ENCODE measurements around the genes HOXB5 and PRAC1.

GRCh38 chr17:48441204-48441890 lies 11.3 kb upstream of the SKAP1 start:
- PRO-cap, result no peak
- RAMPAGE, long total RNA, 2 experiments, result no peak in any of the 2 experiments

GRCh38 chr17:48456502-48456986 lies 26.5 kb upstream of the SKAP1 start:
- PRO-cap, result no peak
- RAMPAGE, long total RNA, 2 experiments, result no peak in any of the 2 experiments

- PRO-cap, result no peak
- RAMPAGE, long total RNA, 2 experiments, result no peak in any of the 2 experiments
Measured at GRCh38 chr17:48542072-48542890, 2.6 kb downstream of the HOXB2 start.

DNA sequence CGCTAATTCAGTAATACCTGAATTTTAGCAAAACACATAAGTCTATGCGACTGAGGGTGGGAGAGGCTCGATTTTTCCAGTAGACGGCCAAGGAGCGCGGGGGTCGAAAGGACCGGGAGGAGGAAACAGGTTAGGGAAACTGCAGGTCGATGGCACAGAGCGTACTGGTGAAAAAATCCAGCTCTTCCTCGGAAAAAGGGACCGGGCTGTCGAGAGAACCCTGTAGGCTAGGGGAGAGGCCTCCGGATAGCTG lies 2.0 kb downstream of the HOXB2 start:
- PRO-cap, result no peak
- RAMPAGE, long total RNA, 2 experiments, result no peak in any of the 2 experiments

- PRO-cap, result no peak
- RAMPAGE, long total RNA, 2 experiments, result no peak in any of the 2 experiments
Measured at GRCh38 chr17:48558456-48558899, 13.6 kb upstream of the HOXB2 start.

- PRO-cap, result no peak
- RAMPAGE, long total RNA, 2 experiments, result no peak in any of the 2 experiments
Measured at GRCh38 chr17:48567549-48568184, 10.5 kb downstream of the HOXB4 start.

- PRO-cap, result no peak
- RAMPAGE, long total RNA, 2 experiments, result no peak in any of the 2 experiments
Measured at GRCh38 chr17:48570342-48570560, 7.9 kb downstream of the HOXB4 start.

- PRO-cap, result no peak
- RAMPAGE, long total RNA, 2 experiments, result no peak in any of the 2 experiments
Measured at GRCh38 chr17:48579170-48579530, 1.0 kb upstream of the HOXB4 start.

DNA sequence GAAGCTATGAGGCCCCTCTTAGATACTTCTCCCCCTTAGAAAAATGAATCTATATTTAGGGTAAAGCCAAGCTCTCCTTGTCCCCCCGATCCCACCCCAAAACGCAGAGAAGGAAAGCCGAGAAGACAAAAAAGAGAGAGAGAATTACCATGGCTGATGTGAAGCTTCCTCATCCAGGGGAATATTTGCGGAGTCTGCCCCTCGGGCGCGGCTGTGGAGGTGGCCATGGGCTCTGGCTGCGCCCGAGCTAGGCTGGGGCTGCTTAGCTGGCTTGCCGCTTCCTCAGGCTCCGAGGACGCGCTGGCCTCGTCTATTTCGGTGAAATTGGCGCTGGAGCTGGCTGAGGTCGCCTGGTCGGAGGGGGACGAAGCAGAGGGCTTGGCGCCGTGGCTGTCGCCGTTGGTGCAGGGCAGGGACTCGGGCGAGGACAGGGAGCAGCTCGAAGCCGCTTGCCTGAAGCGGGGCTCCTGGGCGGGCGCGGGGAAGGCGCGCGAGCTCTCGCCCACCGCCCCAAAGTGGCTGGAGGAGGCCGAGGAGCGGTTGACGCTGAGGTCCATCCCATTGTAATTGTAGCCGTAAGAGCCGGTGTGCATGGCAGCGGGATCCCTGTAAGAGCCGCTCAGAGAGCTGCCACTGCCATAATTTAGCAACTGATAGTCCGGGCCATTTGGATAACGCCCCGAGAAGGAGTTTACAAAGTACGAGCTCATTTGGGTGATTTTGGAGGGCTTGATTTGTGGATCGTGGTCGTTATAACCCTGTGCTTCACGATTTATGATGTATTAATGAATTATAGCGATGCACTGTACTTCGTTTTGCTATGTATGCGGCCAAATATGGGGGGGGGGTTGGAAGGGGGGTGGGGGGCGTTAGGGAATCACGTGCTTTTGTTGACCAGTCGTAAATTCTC lies at the start of gene HOXB5:
HOXB5 (minus strand) TSS at position 807 of the 910 bp plus-strand sequence.
- PRO-cap, result no peak
- RAMPAGE, long total RNA, 2 experiments, result no peak in any of the 2 experiments

DNA sequence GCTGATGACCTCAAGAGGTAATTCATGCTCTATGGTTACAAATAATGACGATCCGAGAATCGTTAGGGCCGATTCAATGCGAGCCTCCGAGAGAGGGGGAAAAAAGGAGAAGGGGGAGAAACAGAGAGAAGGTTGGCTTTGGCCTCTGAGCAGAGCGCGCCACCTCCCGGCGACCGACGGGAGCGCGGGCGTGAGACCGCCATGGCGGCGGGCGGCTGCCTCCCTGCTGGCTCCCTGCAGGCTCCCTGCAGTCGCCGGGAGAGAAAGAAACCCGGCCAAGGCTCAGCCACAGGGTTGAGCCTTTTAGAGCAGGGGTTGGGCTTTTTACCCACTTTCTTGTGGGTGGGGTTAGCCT lies 281 bp upstream of the HOXB5 start:
- PRO-cap, result no peak
- RAMPAGE, long total RNA, 2 experiments, result no peak in any of the 2 experiments

GRCh38 chr17:48611258-48611636 lies 430 bp upstream of the HOXB7 start:
- PRO-cap, result no peak
- RAMPAGE, long total RNA, 2 experiments, result no peak in any of the 2 experiments

- PRO-cap, result no peak
- RAMPAGE, long total RNA, 2 experiments, result no peak in any of the 2 experiments
Measured at GRCh38 chr17:48643256-48643716, 17.1 kb upstream of the HOXB9 start.

GRCh38 chr17:48722225-48723299 lies at the start of gene PRAC1:
PRAC1 (minus strand) TSS chr17:48722518.
- PRO-cap, result no peak
- RAMPAGE, long total RNA, 2 experiments, result no peak in any of the 2 experiments

- PRO-cap, result no peak
- RAMPAGE, long total RNA, 2 experiments, result no peak in any of the 2 experiments
Measured at GRCh38 chr17:48729343-48730327, 1.1 kb upstream of the HOXB13 start.

- PRO-cap, result no peak
- RAMPAGE, long total RNA, 2 experiments, result no peak in any of the 2 experiments
Measured at GRCh38 chr17:48791688-48792048, 25.4 kb downstream of the TTLL6 start.

DNA sequence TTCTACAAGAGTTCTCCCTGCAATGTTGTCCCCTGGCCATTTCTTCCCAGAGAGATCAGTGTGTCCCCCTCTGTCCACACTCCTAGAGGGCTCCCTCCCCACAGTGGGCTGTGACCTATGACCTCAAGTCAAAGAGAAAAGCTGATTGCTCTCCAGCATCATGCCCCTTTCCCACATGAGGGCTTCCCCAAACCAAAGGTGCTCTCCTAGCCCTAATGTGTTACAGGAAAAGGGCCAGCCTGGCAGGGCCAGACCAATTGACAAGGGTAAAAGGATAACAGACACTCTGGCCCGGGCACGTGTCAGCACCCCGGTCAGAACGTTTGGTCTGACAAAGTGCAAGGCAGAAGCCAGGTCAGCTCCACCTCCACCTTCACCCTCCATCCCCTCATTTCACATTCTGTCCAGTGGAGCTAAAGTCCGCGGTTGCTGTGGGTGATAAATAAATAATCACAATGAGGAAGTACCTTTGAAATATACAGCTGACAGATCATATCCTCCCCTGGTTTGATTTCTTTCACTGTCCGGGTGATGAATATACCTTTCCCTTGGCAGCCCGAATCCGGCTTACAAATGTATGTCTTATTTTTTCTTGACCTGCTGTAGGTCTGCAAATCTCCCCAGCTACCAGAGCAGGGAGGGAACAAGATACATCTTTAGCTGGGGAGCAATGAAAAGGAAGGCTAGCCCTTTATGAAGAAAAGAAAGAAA lies 17.7 kb downstream of the TTLL6 start:
- PRO-cap, result no peak
- RAMPAGE, long total RNA, 2 experiments, result no peak in any of the 2 experiments

- PRO-cap, result no peak
- RAMPAGE, long total RNA, 2 experiments, result no peak in any of the 2 experiments
Measured at GRCh38 chr17:48811992-48812344, 5.1 kb downstream of the TTLL6 start.

GRCh38 chr17:48832588-48833058 lies 1.8 kb downstream of the CALCOCO2 start:
- PRO-cap, result no peak
- RAMPAGE, long total RNA, 2 experiments, result no peak in any of the 2 experiments

DNA sequence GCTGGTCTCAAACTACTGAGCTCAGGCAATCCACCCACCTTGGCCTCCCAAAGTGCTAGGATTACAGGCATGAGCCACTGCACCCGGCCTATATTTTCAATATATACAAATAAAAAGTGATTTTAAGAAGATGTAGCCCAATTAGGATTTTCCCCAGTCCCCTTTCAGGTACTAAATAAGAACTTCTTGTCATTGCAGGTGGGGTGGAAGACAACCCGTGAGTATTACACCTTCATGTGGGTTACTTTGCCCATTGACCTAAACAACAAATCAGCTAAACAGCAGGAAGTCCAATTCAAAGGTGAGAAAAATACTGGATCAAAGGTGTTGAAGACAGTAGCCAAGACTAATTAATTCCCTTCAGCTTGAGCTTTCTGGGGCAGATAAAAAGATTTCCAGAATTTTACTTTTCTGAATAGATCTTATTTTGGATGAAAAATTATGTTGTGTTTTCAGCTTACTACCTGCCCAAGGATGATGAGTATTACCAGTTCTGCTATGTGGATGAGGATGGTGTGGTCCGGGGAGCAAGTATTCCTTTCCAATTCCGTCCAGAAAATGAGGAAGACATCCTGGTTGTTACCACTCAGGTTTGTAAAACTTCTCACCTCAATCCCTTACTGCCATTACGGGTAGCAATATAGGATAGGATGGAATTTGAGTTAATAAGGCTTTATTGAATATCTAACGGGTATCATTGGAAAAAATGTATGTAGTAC lies 17.2 kb downstream of the CALCOCO2 start:
- PRO-cap, result no peak
- RAMPAGE, long total RNA, 2 experiments, result start-site peak on the plus strand in 1 of 2 experiments, centred at position 234 of the sequence, 15 reads per replicate

- PRO-cap, result no peak
- RAMPAGE, long total RNA, 2 experiments, result no peak in any of the 2 experiments
Measured at GRCh38 chr17:48928128-48928620, 16.5 kb downstream of the SNF8 start.

All from body of pancreas (tissue), 2 donors.